Hair follicular keratinocyte (primary cell): ENCODE results near the gene ITGA8.

DNA sequence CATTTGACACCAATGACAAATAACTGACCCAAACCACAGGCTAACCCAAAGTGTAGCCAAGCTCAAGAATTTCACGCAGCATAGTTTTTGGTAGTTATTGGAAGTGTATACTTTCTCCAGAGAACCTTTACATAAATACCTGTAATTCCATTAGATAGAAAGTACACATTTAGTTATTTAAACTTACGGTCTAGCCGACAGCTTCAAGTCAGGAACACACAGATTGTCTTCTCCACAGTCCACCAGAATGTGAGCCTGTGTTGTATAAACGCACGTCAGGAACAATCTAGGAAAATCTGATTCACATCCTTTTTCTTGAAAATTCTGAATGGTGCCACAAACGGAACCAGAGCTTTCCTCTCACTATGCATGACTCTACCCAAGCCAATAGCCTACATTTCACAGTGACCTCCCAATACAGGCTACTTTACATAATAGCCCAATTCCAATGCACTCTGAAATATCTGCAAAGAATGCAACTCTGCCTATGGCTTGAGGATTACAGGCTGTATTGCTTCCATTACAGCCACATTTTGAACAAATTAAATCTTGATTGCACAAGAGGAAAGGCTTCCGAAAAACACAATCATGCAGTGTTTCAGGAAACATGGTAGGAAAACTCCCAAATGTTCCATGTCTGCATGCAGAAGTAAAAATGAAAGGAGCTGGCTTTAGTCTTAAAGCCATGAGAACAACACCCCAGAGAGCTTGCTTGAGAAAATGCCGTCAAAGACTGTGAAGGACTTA lies 114.0 kb downstream of the ITGA8 start:
- RAMPAGE, long total RNA = no peak

DNA sequence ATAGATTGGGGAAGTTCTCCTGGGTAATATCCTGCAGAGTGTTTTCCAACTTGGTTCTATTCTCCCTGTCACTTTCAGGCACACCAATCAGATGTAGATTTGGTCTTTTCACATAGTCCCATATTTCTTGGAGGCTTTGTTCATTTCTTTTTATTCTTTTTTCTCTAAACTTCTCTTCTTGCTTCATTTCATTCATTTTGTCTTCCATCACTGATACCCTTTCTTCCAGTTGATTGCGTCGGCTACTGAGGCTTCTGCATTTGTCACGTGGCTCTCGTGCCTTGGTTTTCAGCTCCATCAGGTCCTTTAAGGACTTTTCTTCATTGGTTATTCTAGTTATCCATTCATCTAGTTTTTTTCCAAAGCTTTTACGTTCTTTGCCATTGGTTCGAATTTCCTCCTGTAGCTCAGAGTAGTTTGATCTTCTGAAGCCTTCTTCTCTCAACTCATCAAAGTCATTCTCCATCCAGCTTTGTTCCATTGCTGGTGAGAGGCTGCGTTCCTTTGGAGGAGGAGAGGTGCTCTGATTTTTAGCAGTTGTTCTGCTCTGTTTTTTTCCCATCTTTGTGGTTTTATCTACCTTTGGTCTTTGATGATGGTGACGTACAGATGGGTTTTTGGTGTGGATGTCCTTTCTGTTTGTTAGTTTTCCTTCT lies 50.5 kb downstream of the ITGA8 start:
- RAMPAGE, long total RNA = no peak

- RAMPAGE, long total RNA = no peak
Measured at GRCh38 chr10:15719572-15720519, at the start of gene ITGA8. Gene ITGA8, minus strand, starts transcription at chr10:15719922.

GRCh38 chr10:17001802-17002815 lies 127.5 kb downstream of the CUBN start:
- RAMPAGE, long total RNA = no peak

DNA sequence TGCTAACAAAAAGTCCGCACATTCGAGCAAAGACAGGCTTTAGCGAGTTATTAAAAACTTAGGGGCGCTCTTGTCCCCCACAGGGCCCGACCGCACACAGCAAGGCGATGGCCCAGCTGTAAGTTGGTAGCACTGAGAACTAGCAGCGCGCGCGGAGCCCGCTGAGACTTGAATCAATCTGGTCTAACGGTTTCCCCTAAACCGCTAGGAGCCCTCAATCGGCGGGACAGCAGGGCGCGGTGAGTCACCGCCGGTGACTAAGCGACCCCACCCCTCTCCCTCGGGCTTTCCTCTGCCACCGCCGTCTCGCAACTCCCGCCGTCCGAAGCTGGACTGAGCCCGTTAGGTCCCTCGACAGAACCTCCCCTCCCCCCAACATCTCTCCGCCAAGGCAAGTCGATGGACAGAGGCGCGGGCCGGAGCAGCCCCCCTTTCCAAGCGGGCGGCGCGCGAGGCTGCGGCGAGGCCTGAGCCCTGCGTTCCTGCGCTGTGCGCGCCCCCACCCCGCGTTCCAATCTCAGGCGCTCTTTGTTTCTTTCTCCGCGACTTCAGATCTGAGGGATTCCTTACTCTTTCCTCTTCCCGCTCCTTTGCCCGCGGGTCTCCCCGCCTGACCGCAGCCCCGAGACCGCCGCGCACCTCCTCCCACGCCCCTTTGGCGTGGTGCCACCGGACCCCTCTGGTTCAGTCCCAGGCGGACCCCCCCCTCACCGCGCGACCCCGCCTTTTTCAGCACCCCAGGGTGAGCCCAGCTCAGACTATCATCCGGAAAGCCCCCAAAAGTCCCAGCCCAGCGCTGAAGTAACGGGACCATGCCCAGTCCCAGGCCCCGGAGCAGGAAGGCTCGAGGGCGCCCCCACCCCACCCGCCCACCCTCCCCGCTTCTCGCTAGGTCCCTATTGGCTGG lies 498 bp downstream of the VIM start:
- RAMPAGE, long total RNA = no peak

DNA sequence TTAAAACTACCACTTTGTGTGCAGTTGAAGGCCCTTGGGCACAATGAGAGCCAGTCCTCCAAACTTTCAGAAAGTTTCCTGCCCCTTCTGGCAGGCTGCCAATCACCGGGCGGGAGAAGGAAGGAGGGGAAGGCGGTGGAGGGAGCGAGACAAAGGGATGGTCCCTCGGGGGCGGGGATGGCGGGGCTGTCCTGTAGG lies 2.1 kb downstream of the VIM start:
- RAMPAGE, long total RNA = no peak

DNA sequence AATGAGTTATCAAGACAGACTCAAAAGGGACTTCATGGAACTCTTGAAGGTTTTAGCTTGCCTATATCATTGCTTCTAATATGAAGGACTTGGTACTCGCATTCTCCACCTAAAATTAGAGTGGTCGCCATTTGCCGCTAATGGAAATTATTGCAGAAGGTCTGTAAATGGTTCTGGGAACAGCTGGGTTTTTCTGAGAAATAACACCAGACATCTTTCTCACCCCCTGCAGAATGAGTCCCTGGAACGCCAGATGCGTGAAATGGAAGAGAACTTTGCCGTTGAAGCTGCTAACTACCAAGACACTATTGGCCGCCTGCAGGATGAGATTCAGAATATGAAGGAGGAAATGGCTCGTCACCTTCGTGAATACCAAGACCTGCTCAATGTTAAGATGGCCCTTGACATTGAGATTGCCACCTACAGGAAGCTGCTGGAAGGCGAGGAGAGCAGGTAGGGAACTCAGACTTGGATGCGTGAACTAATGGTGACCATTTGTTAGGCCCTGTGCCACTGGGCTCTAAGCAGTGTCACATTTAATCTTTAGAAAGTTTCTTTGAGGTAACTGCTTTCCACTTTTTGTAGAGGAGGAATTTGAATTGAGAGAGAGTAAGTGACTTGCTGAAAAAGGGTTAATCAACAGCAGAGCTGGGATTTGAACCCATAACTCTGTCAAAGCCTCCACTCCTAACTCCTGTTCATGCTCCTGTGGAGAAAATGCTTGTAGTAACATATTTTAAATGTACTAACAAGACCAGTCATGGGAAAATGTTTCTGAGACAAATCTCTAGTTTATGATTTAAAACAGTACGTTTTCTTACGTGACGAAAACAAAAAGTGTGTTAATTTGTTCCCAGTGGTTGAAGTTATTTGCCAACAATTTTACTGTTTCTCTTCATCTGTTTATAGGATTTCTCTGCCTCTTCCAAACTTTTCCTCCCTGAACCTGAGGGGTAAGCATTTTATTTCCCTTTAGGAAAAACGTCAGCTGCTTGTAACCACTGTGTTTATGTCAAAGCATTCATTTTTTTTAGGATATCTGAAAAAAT lies 7.2 kb downstream of the VIM start:
- RAMPAGE, long total RNA = no peak

GRCh38 chr10:17235986-17236953 lies 8.2 kb downstream of the VIM start:
- RAMPAGE, long total RNA = no peak

DNA sequence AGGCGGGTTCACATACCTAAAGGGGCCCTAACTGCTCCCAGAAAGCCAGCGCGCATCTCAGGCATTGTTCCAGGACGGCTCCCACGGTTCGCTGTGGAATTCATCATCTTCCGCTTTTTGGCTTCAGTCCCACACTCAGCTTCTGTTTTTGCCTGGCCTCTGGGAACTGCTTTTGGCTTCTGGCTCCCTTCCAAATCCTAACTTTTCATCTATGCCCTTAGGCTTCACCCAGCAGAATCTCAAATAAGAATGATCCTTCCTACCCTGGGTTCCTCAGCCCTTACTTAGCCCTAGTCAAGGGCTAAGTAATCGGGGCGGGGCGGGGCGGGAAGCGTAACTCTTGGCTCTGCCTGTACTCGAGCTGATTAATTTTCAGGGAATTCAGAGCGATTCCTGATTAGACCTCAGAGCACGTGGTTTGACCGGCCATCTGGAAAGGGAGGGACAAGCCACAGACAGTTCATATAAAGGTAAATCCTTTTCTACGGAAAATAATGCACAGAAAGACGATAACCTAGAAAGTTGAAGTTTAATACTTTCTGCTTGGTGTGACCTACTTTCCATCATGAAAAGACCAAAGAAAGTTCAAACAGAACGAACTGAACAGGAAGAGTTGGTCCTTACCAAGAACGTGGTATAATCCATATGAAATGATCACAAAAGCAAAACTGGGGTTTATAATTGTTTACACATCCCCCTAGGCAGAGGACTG lies 105.6 kb downstream of the ST8SIA6 start:
- RAMPAGE, long total RNA = no peak

DNA sequence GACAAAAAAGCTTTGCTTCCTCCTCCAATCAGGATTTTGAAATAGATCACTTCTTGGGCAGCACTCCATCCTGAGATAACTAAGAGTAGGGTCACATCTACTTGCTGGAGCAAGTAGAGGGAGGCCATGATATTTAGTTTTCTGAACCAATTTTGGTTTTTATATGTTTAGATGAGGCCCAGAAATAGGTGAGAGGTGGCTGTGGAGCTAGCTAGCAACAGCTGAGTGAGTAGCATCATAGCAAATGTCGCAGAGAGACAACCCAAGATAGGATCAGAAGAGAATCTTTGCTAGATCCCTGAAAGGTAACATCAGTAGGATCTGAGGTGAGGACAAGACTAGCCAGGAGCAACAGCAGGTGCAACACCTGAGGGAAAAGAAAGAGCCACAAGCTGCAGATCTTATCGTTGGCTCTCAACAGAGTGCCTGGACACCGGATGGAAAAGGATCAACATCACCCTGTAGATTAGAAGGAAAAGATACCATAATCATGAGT lies 4.5 kb downstream of the ST8SIA6 start:
- RAMPAGE, long total RNA = no peak

- RAMPAGE, long total RNA = no peak
Measured at GRCh38 chr10:17452978-17453619, 1.3 kb downstream of the ST8SIA6 start.

DNA sequence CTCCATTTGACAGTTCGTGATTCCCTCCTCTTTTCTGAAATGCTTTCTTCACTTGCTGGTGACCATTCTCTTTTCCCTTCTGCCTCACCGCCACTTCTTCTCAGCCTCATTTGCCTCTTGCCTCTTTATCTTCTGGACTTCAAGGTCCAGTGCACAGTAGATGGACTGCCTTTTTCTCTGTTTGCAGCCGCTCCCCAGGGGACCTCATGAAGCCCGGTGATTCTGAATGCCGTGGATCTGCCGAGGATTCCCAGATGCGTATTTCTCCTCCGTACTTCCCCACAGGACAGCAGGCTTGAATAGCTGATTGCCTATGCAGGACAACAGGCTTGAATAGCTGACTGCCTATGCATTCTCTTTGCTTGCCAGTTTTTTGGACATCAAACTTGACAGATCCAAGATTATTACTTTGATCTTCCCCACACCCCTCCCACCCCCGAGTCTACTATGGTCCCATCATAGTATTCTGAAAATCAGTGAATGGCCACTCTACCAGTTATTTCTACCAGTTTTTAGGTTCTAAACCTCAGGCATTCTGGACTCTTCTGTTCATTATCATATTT lies 38.8 kb upstream of the TMEM236 start:
- RAMPAGE, long total RNA = no peak

GRCh38 chr10:17787562-17788026 lies 21.6 kb upstream of the MRC1 start:
- RAMPAGE, long total RNA = no peak

DNA sequence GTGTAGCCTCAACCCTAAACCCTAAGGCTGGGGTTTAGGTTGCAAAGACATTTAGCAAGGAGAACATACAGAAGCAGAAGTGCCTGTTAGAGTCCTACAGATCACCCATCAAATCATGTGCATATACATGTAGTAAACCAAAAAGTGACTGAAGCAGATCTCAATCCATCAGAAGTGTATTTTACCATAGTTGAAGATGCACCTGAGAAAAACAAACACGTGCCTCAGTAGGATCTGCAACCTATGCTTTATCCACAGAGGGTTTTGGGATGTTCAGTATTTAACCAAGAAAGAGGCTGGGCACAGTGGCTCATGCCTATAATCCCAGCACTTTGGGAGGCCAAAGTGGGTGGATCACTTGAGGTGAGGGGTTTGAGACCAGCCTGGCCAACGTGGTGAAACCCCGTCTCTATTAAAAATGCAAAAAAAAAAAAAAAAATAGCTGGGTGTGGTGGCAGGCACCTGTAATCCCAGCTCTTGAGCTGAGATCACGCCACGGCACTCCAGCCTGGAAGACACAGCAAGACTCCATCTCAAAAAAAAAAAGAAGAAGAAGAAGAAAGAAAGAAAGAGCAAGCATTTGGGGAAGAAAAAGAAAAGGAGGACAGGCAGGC lies 36.9 kb downstream of the CACNB2 start:
- RAMPAGE, long total RNA = no peak

- RAMPAGE, long total RNA = no peak
Measured at GRCh38 chr10:19030124-19030323, 18.6 kb upstream of the MALRD1 start.

- RAMPAGE, long total RNA = no peak
Measured at GRCh38 chr10:19629590-19630026, 186.6 kb upstream of the PLXDC2 start.

GRCh38 chr10:19815143-19815752 lies 984 bp upstream of the PLXDC2 start:
- RAMPAGE, long total RNA = no peak

- RAMPAGE, long total RNA = no peak
Measured at GRCh38 chr10:19825608-19826058, 9.4 kb downstream of the PLXDC2 start.

GRCh38 chr10:20099896-20100835 lies 283.9 kb downstream of the PLXDC2 start:
- RAMPAGE, long total RNA = no peak

DNA sequence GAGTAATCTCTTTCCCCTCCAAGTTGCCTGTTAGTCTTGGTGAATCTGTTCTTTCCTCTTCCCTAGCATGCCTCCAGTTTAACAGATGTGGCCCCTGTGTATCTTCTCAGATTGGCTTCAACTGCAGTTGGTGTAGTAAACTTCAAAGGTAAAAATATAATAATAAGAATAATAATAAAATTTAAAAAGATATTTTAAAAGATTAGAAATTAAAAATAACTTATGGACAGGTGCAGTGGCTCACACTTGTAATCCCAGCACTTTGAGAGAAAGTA lies 361.0 kb downstream of the PLXDC2 start:
- RAMPAGE, long total RNA = no peak